Measurements from ENCODE around the genes MKNK1 and SLC5A9.

- PRO-cap, result no peak
Measured at GRCh38 chr1:46203526-46204087, 473 bp downstream of the LURAP1 start.

DNA sequence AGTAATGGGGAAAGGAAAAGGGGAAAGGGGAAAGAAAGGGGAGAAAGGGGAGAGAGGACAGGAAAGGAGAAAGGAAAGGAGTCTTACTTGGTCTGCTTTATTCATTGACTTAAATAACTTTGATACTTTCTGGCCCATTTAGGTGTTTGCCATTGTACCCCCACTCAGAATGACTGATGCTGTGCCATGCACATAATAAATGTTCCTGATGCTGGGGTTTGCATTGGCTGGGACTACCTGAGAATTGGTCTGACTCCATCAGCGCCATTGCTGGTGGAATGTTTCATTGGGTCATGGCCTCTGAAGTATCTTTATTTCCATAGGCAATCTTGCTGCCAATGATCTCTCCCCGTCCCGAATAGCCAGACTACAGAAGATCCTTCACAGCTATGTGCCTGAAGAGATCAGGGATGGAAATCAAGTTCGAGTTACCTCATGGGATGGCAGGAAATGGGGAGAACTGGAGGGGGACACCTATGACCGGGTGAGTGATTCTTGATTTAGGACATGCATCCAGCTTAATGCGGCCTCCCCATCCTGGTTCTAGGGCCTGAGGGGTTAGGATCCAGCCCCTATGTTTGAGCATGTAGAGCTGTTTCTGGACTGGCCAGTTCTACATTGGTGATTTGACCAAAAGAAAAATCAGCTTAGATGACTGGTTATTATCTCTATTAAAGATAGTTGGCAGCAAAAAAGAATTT is 12.1 kb downstream of the NSUN4 start:
- PRO-cap, result no peak

GRCh38 chr1:46410318-46411607 is 16.6 kb downstream of the FAAH start:
- PRO-cap, result no peak

DNA sequence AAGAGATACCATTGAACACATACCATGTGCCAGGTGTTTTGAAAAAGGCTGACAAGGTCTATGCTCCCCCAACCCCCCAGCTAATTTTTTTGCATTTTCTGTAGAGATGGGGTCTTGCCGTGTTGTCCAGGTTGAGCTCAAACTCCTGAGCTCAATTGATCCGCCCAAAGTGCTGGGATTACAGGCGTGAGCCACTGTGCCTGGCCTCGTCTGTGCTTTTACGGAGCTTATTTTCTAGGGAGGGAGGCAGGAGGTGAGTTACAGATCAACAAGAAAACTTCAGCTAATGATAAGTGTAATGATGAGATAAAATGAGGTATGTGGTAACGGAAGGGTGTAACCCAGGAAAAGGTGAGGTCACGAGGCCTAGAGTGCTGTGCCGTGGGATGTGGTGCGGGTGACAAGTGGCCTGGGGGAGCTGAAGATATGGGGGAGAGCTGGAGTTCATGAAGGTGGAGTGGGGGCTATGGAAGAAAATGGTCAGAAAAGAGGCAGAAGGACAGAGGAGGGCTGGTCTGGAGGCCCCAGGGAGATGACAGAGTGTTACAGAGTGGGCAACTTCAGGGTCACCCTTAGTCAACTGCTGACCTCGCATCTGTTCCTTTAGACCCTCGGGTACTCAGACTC is 28.3 kb downstream of the FAAH start:
- PRO-cap, result no peak

DNA sequence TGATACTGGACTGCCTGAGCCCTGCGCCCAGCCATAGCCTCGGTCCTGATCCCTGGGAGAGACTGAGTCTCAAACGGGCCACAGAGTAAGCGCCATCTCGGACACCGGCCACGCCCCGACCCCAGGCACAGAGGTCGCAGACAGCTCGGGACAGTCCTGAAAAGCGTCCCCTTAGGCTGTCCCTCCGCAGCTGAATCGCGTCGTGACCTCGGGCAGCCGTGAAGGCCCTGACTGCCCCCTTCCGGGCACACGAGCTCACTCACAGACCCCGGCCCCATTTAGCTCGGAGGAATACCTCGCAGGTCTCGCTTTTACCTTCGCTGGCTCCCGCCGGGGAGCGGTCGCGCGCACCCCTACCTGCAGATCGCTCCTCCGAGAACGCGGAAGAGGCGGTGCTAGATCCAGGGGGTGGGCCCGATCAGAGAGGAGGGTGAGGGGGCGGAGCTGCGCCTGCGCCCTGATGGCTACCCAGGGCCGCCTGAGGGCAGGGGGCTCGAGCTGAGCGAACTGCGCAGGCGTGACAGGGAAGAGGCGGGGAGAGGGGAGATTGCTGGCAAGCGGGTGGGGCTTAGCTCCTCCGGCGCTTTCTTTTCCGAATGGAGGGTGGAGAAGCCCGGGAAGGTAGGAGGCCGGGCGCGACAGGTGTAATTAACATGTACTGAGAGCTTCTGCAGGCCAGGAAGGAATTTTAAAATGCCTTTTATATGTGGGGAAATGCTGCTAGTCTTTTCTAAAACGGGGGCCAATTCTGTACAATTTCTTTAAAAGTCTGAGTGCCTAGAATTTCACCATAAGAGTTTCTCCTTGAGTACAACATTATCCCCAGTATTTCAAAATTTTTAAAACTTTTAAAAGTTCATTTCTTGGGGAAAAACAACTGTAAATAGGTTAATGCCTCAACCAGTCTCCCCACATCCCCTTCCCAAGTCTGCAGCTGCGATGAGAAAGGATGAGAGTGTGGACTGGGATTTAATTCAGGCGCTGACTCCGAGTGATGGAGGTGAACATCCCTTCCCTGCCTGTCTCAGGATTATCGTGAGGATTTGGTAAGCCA is at the start of gene MKNK1:
Gene MKNK1 (minus strand): TSS at position 399 of the 1,054 bp plus-strand sequence.
- PRO-cap, result bidirectional peak, plus-strand start at position 583 of the sequence, minus-strand start at position 380 of the sequence

- PRO-cap, result no peak
Measured at GRCh38 chr1:46653484-46654094, 14.6 kb downstream of the ATPAF1 start.

DNA sequence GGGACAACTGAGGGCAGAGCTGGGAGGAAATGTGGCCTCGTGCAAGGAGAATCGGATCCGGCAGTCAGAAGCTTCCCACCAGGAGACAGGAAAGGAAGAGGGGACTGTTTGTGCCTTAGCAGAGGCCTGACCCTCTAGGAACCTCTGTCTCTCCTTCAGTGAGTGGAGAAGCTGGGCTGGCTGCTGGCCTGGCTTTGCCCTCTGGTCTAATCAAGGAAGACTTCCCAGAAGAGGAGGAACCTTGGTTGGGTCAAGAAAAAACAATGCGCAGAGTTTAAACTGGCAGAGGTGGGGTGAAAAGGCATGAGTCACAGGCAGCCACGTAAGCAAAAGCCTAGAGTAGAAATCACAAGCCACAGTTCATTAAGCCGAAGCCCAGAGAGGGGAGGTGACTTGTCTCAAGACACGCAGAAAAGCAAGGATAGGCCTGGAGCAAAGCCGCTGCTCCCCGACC is 8.0 kb downstream of the PDZK1IP1 start:
- PRO-cap, result no peak

GRCh38 chr1:47241384-47241936 is 9.4 kb upstream of the TAL1 start:
- PRO-cap, result no peak

DNA sequence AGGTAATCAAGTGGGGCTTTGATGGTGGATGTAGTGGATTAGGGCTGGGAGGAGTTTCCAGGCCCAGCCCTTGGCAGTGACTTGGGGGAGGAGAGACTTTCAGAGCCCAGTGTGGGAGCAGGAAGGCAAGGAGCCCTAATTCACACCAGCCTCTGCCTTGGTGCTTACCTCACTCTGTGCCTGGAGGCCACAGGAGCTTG is 44.2 kb downstream of the FOXD2 start:
- PRO-cap, result no peak

DNA sequence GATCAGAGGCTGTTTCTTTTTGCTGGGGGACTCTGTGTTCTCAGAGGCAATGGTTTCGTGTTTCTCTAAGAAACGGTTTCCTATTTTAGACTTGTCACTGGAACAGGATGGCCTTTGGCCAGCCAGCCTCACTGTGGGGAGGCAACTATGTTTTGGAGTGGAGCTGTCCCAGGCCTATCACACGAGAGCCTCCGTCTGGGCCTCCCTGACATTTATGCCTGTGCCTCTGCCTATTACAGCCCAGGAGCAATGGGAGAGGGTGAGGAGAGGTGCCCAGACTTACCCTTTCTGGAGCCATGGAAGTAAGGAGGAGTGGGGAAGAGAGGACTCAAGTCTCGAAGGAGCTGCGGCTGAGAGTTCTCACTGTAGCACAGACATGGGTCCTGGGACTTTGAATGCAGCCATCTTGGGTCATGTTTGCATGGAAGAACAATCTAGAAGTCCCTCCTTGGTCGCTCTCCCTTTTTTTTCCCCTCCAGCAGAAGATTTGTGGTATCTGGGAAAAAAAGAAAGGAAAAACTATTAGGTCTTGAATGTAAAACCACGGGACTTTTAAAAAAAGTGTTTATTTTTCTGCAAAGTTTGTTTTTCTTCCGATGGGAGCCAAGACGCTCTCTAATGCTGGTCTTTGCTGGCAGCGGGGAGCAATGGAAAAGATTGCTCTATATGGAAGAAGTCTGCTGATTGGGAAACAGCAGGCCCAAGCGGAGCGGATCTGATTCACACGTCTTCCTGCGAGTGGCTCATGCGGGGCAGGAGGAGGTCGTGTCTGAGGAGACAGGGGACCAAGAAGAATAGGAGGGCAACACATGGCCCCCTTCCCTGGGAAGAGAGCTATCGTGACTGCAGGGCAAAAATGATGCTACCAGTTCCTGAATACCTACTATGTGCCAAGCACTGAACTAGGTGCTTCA is 219.2 kb downstream of the FOXD2 start:
- PRO-cap, result no peak

- PRO-cap, result no peak
Measured at GRCh38 chr1:47705645-47706285, 267.9 kb downstream of the FOXD2 start.

- PRO-cap, result no peak
Measured at GRCh38 chr1:47708883-47709903, 271.3 kb downstream of the FOXD2 start.

DNA sequence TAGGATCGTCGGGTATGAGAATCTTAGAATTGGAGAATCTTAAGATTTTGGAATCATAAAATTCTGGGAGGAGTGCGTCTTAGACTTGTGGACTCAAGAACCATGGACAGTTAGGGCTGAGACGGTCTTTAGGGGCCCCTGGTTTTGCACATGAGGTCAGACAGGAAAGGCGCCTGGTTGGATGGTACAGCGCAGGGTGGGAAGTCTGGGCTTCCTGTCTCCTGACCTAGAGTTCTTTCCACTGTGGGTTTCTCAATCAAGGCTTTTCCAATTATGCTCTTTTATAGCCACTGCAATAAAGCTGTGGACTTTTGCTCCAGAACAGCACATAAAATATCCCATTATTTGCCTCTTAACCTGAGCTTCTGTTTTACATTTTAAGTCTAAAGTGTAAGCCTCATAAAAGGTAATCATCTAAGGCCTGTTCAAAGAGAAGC is 270.2 kb downstream of the TRABD2B start:
- PRO-cap, result no peak

DNA sequence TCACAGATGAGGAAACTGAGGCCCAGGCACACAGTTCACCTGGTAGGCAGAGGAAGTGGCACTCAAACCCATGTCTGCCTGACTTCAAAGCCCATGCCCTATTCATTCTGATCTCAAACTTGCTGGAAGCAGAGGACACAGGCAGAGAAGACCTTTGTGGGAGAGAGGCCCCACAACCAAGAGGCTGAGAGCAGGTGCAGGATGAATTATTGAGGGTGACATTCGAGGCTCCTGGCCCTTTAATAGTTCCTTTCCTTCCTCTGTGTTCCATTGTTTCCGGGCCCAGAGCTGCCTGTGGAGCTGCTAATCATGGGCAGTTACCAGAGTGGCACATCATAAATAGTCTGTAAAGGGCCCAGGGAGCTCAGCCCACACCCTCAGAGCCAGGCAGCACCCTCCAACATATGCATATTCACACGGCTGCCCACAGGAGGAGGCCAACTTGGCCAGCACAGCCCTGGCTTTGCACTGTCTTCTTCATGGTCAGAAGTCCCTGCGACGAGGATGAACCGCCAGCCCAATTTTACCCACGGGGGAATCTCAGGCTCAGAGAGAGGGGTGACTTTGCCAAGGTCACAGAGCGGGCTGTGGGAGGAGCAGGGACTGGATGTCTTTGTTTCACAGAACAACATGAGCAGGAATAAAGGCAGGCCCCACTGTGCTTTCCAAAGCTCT is 172.6 kb downstream of the TRABD2B start:
- PRO-cap, result no peak

- PRO-cap, result no peak
Measured at GRCh38 chr1:47926919-47927405, 70.2 kb downstream of the TRABD2B start.

- PRO-cap, result no peak
Measured at GRCh38 chr1:47984104-47984586, 13.0 kb downstream of the TRABD2B start.

- PRO-cap, result no peak
Measured at GRCh38 chr1:48049715-48050256, 52.6 kb upstream of the TRABD2B start.

- PRO-cap, result no peak
Measured at GRCh38 chr1:48222423-48222813, at the start of gene SLC5A9. Gene SLC5A9 (plus strand): TSS chr1:48222716.

DNA sequence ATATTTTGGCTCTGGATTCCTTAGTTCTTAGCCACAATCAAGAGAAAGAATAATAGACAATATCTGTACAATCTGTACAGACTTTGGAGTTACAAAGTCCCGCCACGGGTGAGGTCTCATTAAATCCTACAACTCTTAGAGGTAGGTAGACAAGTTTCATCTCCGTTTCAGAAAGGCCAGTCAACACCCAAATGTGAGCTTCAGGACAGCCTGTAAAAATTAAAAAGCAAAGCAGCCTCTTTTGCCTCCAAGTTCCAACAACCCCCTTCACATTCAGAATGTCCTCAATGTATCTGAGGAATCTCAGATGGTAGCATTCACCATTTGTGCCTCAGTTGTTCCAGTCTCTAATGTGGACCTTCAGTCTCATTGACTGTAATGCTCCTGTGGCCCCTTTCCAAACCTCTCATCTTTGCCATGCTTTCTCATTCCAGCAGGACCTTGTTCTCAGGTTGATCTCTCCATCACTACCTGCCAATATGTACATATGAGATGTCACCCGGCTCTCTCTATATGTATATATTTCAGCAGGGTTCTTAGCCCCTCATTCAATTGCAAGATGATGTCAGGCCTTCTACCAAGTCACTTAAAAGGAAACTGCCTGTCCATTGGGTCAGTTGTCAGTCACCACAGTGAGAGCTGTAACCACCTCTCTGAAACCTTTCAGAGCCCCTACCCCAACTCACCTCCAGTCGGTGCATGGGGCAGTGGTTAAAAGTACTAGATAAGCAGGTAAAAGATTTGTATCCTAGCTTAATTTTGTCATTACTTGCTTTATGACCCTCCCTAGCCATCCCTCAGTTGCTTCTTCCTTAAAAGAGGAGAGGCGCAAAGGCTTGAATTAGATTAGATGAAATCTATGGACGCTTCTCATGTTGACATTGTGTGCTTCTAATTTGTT is 30.9 kb downstream of the SLC5A9 start:
- PRO-cap, result no peak

DNA sequence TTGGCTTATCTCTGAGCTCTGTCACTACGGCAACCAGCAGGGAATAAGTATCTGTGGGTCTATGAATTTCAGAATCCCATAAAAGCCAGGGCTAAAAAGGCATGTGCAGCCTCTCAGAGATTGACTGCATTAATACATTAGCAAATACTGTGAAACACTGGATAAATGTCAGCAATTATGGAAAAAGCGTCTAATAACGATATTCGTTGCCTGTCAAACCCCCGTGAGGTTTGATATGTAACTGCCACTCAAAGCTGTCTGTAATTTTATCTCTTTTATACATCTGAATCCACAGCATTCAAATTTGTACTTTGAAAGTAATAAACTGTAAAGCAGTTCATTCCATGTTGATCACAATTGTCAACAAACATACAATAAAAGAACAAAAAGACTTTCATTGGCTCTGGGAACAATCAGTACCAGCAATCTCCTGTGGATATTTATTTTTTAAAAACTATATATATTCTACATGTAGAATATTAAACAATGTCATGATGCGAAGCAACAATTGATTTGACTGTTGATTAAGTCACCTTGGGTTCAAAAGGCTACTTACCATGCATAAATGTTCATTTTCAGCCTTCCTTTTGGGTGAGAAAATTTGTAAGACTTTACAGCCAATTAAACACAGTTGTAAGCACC is 210.5 kb upstream of the DMRTA2 start:
- PRO-cap, result no peak

Data from A673 (cell line).